ENCODE data around the genes NAA50 and GRAMD1C.

DNA sequence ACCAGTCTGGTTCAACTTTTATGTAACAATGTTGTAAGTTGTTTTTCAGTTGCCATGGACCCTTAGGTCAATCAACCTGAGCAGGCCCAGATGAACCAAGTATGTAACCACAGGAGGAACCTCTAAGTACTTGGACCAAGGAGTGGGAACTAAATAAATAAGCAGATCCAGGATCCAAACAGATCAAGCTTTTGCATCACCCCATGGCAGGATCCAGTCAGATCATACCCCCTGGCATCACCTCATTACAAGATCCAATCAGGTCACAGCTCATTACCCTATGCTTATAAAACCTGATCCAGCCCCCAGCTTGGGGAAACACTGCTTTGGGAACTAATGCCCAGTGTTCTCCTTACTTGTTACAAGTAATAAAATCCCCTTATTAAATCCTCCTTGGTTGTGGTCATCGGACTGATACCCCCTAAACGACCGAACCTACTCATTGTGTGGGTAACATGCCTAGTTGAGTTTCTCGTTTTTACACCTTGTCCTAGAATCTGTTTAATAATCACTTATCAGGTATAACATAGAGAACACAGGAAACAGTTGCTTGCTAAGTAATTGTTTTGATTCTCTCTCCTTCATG, 28.7 kb upstream of the IFT57 start:
- RRBS: no CpG with 5 or more reads among the region's 4 CpGs

GRCh38 chr3:108389444-108389682, 93.0 kb downstream of the HHLA2 start:
- RRBS: no CpG with 5 or more reads among the region's 1 CpG

DNA sequence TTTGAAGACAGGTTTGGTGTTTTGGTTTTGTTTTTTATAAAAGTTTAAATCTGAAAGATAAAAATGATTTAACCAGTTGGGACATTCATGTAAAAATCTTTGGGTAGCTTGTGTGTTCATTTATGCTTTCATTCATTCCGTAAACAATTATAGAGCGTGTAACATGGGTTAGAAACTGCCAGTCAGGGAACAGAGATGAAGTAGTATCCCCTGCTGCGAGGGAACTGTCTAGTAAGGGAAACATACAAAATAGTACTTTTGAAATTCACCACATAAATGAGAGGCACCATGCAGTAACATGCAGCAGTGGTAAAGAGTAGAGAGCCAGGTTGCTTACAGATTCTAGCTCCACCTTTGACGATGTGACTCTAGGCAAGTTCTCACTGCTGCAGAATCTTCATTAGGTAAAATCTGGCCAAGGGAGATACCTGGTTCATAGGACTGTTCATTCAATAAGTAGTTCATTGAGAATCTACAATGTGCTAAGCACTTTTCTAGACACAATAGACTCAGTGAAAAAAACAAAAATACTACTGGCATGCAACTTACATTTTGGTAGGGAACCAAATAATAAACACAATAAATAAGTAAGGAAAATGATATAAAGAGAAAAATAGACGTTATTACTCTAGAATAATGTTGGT, 1.0 kb downstream of the DZIP3 start:
- RRBS: no CpG with 5 or more reads among the region's 5 CpGs

- RRBS: no CpG with 5 or more reads among the region's 19 CpGs
Observed at GRCh38 chr3:110439873-110440376, 631.7 kb upstream of the NECTIN3 start.

- RRBS: no CpG with 5 or more reads among the region's 12 CpGs
Observed at GRCh38 chr3:111019061-111019424, 52.6 kb upstream of the NECTIN3 start.

DNA sequence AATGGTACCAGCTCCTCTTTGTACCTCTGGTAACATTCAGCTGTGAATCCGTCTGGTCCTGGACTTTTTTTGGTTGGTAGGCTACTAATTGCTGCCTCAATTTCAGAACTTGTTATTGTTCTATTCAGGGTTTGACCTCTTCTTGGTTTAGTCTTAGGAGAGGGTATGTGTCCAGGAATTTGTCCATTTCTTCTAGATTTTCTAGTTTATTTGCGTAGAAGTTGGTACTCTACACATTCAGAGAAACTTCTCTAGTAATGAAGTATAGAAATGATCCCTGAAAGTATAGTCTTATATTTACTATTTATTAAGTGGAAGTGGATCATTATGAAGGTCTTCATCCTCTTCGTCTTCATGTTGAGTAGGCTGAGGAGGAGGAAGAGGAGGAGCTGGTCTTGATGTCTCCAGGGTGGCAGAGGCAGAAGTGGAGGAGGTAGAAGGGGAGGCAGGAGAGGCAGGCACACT, 20.1 kb downstream of the PHLDB2 start:
- RRBS: no CpG with 5 or more reads among the region's 3 CpGs

GRCh38 chr3:111919000-111919720, 59.7 kb upstream of the ABHD10 start:
- RRBS: no CpG with 5 or more reads among the region's 8 CpGs

GRCh38 chr3:112424409-112424898, 74.8 kb downstream of the BTLA start:
- RRBS: no CpG with 5 or more reads among the region's 1 CpG

DNA sequence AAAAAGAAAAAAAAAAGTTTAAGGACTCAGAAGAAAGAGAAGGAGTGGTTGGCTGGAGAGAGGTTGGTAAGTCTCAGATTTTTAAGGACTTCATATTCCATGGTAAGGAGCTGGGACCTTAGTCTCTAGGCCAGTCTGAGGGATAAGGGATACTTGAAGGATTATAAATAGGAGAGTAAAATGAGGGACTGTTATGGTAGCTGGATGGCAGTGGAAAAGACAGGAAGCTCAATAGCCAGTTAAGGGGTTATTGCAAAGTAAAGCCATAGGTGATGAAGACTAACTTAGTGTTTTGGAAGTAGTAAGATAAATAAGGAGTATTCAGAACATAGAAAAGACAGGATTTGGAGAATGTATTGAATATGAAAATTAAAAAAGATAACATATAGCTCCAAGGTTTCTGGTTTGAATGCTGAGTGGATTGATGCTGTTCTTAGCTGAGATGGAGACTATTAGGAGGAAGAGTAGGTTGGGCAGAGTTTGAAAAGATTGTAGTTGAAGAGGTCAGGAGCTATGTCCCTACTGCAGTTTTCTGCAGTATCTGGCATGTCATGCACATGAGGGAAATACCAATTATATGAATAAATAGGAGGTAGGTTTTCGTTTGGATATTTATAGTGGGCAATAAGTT, 4.0 kb downstream of the SLC35A5 start:
- RRBS: no CpG with 5 or more reads among the region's 1 CpG

DNA sequence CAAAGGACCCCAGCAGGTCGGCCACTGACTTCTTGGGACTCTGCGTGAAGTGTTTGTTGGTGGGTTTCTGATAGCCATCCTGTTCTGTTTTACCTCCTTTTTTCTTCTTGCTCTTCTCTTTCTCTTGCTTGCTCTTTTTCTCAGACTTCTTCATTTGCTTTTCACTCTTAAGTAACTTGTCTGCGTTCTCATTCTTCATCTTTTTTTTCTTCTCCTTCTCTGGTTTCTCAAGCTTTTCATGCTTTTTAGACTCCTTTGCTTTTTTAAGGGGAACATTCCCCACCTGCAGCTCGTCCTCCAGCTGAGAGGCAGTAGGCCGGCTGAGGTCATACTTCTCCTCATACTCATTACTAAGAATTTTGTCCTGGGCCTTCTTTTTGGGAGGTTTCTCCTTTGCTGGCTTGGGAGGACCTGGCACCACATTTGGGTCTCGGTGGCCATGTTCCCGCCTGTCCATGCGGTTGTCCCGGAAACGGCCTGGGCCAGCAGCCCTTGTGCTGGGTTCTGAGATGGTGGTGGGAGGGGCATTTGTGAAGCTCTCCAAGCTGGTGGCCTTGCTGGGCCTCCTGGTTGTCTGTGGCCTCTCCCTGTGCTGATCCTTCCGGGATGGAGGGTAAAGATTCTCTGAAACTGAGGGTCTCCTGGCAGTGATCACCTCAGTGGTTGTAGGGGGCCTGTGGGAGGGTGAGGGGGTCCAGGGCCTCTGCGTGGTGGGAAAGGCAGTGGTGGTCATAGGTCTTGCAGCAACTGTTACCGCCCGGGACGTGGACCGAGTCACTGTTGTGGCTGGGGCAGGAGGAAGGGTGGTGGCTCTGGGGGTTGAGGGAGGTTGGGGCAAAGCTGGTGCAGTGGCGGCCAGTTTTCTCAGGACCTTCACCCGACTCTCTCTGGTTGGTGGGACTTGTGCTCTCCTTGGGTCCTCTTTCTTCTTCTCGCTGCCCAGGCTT, 2.6 kb downstream of the CCDC80 start:
- RRBS: no CpG with 5 or more reads among the region's 19 CpGs

GRCh38 chr3:113166425-113167514, 44.6 kb upstream of the BOC start:
- RRBS: no CpG with 5 or more reads among the region's 13 CpGs

DNA sequence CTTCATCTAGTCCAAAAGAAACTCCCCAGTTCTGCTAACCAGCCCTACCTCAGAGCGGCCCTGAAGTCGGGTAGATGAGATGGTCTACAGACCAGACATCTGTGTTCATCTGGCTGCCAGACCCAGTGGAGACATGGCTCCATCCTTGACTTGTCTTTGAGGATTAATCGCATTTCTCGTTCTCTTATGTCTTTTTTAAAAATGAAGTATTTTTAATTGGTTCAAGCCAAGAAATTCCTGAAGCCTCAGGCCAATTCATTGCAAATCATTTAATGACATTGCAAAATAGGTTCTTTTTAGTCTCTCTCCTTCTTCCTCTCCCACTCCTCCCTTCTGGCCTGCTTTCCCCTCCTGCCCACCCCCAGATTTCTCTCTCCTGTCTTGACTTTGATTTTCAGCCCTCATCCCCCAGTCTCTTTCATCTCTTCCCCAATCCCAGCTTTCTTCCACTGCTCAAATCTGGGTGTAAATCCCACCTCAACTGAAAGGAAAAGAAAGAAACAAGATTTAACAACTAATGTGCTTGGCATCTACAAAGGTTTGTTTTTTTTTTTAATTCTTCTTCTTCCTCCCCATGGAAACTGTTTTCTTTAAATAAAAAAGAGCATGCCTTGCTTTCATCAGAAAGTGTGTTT, 50.2 kb downstream of the BOC start:
- RRBS: no CpG with 5 or more reads among the region's 4 CpGs

DNA sequence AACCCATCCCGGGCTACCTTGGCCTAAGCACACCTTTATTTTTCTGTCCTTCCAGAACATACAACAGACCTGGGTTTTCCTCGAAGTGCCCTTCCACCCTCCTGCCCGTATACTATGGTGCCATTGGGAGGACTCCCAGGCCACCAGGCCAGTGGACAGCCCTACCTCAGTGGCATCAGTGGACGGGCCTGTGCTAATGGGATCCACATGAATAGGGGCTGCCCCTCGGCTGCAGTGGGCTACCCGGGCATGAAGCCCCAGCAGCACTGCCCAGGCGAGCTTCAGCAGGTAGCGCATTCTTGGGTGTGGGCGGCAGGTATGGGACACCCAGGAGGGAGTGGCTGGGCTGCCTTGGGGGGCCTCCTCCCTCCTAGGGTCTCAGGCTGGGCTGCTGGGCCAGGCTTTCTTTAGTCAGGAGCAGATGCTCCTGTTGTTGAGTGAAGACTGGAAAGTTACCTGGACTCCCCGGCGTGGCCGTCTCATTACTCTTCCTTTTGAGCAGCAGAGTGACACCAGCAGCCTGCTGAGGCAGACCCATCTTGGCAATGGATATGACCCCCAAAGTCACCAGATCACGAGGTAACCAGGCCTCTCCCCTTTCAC, 73.0 kb downstream of the BOC start:
- RRBS: no CpG with 5 or more reads among the region's 13 CpGs

- RRBS: no CpG with 5 or more reads among the region's 4 CpGs
Observed at GRCh38 chr3:113673661-113673892, 22.9 kb downstream of the USF3 start.

DNA sequence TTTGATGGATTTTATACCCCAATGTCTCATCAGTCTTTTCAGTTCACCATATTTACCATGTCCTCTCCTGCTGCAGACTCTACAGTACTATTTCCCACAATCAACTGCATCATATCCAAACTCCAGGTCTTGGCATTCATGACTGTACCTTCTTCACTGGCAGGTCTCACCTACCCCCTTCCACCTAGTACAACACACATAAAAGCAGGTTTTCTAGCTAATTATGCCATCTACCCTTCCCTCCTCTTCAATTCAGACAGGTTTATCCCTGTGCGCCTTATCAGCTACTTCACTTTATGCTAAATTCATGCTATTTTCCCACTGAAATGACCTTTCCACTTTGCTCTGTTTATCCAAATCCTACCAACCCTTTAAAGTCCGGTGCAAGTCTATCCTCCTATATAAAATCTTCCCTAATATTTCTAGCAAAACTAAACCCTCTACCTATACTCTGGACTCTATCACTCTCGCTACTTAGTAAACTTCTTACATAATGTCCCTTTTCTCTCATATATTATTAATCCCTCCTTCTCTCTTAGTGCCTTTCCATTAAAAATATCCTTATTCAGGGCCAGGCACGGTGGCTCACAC, 6.0 kb downstream of the USF3 start:
- RRBS: no CpG with 5 or more reads among the region's 4 CpGs

GRCh38 chr3:113718110-113719245, 22.0 kb upstream of the USF3 start:
- RRBS: no CpG with 5 or more reads among the region's 4 CpGs

- RRBS: no CpG with 5 or more reads among the region's 4 CpGs
Observed at GRCh38 chr3:113721136-113722303, 24.5 kb downstream of the NAA50 start.

DNA sequence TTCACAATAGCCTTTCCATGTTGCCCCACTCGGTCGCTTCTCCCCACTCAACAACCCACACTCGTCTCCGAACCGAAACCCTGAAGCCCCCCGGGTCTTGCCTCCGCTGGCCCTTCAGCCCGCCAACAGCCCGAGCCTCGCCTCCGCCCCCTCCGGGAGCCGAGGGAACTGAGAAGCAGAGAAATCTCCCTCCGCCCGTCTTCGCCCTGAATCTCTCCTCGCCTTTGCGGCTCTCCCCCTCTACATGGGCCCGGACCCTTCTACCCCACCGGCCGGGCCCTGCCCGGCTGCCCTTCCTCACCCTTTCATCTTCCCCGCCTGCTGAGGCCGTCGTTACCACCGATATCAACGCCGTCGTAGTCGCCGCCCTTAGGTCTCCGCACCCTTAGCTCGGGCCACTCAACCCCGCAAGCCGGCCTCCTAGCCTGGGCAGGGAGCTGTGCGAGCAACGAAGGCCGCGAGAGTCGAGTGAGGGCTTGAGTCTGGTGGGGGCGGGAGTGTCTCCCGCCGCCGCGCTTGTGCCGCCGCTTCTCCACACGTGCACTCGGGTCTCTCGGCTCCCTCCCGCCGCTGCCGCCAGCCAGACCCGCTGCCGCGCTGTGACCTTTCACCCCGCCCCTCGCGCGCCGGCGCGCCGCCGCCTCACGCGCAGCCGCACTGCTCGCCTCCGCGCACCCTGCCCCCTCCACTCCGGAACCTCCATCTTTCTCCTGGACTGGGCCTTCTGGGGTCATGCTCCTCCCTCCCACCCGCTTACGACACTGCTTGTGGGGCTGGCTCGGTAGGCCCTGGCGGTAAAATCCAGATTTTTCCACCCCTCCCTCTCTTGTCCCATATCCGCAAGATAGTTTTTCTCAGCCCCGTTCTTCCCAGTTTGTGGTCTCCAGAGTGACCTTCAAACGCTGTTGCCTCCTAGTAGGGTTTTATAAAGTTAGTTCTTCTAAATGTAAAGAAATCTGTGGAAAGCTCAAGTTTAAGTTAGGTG, at the start of gene NAA50:
Gene NAA50, minus strand, starts transcription at position 609 of the 985 bp plus-strand sequence.
- RRBS: 1% methylated on average over 26 of the region's 79 CpGs

GRCh38 chr3:113838580-113839418, at the start of gene GRAMD1C:
TSS of gene GRAMD1C (plus strand) at chr3:113838788.
- RRBS: under 1% methylated on average over 8 of the region's 55 CpGs